ENCODE measurements around the genes GUCY1A2, DDX10 and HOATZ.

- PRO-cap, result no peak
Measured at GRCh38 chr11:105070029-105070817, 25.1 kb upstream of the CARD16 start.

DNA sequence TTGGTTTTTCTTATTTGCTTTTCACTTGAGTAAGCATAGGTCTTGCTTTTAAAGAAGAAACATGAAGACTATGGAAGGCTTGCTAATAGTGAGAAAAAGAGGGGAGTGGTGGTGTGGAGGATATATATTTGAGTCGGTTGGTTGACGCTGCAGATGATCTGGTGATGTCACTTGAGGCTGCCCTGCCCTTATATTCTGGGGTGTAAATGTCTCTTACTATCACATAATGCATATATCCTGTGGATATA is 2.9 kb downstream of the GRIA4 start:
- PRO-cap, result no peak

GRCh38 chr11:107018258-107018969 is at the start of gene GUCY1A2:
Gene GUCY1A2, minus strand, starts transcription at chr11:107018476.
- PRO-cap, result no peak

DNA sequence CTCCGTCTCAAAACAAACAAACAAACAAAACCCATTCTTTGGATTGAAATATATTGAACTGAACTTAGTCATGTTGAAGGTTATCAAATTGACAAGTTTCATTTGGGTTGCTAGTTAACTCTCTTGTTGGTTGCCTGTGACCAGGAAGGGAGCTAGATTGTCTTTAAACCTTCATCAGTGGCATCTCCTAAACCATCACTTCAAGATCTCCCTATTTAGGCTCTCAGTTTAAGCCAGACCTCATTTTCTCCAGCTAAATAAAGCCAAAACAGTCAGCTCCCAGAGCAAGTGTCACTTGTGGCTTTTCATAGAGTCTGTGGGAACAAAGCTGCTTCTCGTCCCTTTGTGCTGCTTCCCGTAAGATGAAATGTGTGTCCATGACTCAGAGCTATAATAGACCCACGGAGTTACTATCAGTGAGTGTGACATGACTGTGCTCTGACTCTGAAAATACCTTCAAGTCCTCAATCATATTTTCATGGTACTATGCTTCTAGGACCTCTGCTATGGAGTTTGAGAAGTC is 57.2 kb upstream of the SLN start:
- PRO-cap, result no peak

- PRO-cap, result bidirectional peak, plus-strand start at chr11:107859186, minus-strand start at chr11:107859188
Measured at GRCh38 chr11:107859106-107859403, 468 bp upstream of the SLC35F2 start.

DNA sequence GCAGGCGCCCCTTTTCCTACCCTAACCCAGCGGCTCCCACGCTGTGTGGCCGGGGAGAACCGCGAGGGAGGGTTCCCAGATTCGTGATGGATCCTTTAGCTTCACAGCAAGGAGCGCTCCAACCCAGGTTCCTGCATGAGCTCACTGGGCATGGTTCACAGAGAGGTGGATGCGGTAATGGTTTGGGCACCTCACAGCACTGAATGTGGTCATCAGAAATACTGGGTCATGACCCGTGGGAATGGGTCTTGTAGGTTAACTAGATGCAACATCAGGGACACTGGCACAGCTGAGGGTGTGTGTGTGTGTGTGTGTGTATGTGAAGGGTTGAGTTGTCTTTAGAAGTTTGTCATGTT is 921 bp downstream of the RAB39A start:
- PRO-cap, result no peak

DNA sequence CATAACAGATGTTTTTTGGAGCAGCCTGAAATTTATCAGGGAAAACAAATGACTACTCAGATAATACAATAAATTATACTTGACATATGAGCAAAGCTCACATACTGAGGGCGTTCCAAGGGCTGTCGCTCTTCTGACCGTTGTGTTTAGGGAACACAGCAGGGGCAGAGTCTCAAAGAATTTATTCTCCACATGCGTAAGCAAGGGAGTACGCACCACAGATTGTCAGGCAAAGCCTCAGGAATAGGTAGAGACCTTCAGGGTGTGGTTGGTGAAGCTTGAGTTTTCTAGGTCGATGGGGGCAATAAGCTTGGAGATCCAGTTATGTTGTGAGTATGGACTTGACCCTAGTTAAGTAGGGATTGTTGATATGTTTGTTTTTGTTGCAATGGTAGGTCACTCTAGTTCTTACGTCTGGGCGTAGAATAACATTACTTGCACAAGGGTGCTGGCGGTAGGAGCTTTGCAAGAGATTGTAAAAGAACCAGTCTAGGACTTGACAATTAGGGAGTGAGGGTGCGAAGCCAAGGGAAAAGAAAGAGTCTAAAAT is 860 bp downstream of the ACAT1 start:
- PRO-cap, result no peak

DNA sequence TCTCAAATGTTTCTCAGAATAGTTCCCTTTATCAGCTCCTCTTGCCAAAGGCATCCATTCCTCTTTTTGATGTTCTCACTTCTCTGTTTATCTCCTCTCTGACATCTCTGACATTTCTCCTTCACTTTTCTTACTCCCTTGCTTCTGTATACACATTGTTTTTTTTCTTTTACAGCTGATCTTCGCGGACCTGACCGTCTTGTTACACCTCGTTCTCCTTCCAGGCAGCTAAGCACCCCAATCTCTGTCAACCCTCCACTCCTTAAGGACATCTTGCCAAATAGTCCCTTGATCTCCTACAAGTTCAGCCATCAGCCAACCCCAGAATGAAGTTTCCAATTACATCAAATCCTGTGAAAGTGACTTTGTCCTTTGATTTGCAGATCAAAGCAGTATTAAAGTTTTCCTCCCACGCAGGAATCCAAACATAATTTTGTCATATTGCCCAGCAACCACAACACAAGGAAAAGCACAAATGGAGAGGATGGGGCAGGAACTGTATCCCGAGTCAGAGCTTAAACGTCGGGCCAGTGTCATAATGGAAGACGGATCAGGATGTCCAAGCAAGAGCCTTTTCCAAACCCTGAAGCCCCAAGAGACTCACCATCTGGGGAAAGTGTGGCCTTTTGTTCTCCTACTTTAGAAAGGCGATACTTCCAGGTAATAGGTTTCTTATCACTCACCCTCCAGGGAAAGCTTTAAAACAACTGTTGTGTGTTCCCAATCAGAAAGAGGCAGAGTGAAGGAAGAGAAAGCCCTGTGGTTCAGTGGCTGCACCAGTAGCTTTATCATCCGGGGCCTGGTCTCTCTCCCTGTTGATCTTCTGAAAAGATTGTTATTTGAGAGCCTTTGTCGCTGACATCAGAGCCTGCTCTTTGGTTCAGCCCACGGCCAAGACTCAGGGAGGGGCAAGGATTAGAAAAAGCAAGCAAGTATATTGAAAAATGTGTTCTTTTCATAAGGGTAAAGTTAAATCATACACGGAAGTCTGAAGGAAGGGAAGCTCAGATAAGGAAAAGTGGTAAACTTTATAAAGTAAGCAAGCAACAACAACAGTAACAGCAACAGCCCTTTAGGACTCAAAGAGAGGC is 41.8 kb downstream of the EXPH5 start:
- PRO-cap, result no peak

- PRO-cap, result unidirectional peak, plus-strand start at chr11:108665109
Measured at GRCh38 chr11:108664625-108665742, at the start of gene DDX10. Gene DDX10, plus strand, starts transcription at chr11:108665069.

- PRO-cap, result no peak
Measured at GRCh38 chr11:108809933-108810513, 145.2 kb downstream of the DDX10 start.

- PRO-cap, result no peak
Measured at GRCh38 chr11:110237451-110237846, 59.0 kb downstream of the RDX start.

GRCh38 chr11:110247466-110247955 is 48.9 kb downstream of the RDX start:
- PRO-cap, result no peak

DNA sequence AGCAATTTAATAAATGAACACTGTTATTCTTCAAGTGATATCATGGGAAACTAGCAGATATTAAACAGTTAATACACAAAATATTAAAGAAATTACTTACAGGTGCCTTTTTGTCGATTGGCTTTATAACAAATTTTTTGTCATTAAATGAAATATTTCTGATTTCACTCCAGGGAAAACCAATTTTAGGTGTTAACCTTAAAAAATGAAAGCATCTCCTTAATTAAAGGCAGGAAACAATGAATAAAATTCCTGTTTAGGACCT is 41.3 kb downstream of the RDX start:
- PRO-cap, result no peak

GRCh38 chr11:110377030-110377592 is 52.6 kb upstream of the FDX1 start:
- PRO-cap, result no peak

DNA sequence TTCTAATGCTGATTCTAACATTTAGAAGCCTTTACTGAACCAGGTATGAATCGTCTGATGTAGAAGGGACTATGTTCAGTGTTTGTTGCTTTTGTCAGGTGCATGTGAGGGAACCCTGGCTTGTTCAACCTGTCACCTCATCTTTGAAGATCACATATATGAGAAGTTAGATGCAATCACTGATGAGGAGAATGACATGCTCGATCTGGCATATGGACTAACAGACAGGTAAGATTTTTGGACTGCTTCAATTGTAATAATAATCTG is 27.0 kb downstream of the FDX1 start:
- PRO-cap, result no peak

DNA sequence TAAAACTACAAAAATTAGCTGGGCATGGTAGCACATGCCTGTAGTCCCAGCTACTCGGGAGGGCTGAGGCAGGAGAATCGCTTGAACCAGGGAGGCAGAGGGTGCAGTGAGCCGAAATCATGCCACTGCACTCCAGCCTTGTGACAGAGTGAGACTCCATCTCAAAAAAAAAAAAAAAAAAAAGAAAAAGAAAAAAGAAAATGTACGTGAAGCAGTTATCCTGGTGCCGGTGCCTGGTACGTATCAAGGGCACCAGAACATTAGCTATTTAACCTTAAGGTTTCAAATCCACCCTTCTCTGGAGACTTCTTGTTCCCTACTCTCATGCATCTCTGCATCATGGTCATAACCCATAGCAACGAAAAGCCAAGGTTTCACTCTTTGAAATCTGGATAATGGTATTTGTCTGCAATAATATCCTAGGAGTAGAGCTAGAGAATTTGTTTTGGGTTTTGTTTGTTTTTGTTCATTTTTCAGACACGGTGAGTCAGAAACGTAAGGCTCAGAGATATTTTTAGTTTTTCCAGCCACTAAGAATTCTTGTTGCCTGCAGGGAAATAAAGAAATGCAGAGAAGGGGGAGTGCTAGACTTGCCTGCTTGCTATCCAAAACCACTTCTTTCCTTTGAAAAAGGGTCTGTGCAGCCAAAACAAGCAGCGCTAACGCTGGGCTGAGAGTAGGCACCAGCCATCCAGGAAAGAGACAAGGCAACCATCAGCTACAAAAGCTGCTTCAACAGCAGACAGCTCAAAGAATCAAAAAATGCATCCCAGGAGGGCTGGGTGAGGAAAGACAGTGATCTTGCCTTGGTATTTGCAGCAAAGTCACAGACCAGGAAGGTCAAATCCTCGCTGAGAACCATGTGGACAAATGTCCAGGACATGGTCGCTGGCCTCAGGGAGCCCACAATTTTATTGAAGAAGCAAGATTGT is 25.9 kb downstream of the POU2AF3 start:
- PRO-cap, result no peak

GRCh38 chr11:111358226-111359112 is 20.6 kb downstream of the POU2AF1 start:
- PRO-cap, result no peak

DNA sequence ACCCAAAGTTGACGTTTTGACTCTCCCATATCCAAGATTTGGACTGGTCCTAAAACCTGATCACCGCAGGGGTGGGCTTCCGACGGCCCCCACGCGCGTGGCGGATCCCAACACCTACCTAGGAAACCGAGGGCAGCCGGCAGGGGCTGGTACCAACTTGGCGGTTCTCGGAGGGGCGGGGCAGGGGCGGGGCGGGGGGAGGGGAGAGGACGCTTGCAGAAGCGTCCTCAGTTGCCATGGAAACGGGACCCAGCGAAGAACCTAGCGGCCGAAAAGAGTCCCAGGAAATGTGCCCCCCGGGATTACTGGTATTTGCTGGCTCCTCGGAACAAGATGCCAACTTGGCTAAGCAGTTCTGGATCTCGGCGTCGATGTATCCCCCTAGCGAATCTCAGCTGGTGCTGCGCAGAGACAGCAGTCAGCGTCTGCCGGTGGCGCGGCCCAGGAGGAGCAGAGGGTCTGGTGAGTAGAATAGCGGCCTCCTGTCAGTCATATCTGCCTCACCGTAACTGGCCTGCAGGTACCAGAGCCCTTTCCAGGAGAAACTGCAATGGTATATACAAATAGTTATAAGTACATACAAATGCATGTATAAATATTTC is at the start of gene HOATZ:
Gene HOATZ (plus strand): TSS at position 230 of the 602 bp plus-strand sequence.
- PRO-cap, result no peak

- PRO-cap, result no peak
Measured at GRCh38 chr11:111653268-111653661, 51.0 kb downstream of the SIK2 start.

- PRO-cap, result no peak
Measured at GRCh38 chr11:111785705-111786617, 19.8 kb upstream of the PPP2R1B start.